ENCODE results near the gene OR1J1.

GRCh38 chr9:121771755-121772282 is 120.4 kb downstream of the DAB2IP start:
- PRO-cap, result no peak

- PRO-cap, result no peak
These were observed 120.4 kb downstream of the TTLL11 start for GRCh38 chr9:121972525-121973331.

DNA sequence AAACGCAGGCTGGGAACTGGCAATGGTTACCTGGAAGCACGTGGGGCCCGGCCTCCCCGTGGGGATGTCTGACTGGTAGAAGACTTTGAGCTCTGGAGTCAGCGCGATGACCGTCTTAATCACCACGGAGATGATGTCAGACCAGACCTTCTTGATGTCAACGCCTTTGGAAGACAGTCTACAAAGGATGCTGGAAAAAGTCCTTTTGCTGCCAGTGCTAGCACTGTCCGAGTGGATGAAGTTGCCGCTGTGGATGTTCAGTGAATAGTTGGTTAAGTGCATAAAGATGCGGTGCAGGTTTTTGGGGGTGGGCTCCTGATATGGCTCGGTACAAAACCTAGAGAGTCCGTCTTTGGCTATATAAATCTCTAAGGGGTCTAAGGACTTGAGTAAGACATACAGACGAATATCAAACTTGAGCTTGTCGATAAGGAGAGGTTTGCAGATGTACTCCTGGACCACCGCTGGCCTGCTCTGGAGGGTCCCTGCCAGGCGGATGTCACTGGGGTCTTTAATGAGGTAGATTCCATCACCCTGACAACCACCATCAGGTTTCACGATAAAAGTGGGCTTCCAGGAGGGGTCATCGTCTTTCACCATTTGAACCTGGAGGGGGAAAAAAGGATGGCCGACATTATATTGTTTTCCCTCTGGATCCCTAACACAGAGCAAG is 103.8 kb downstream of the TTLL11 start:
- PRO-cap, result no peak

GRCh38 chr9:122001249-122001485 is 91.9 kb downstream of the TTLL11 start:
- PRO-cap, result no peak

GRCh38 chr9:122107370-122107802 is 14.3 kb upstream of the TTLL11 start:
- PRO-cap, result no peak

GRCh38 chr9:122371844-122372500 is 1.1 kb downstream of the PTGS1 start:
- PRO-cap, result no peak

- PRO-cap, result no peak
These were observed at the start of gene OR1J1 for GRCh38 chr9:122477807-122478318. OR1J1 (minus strand) TSS chr9:122477926.

DNA sequence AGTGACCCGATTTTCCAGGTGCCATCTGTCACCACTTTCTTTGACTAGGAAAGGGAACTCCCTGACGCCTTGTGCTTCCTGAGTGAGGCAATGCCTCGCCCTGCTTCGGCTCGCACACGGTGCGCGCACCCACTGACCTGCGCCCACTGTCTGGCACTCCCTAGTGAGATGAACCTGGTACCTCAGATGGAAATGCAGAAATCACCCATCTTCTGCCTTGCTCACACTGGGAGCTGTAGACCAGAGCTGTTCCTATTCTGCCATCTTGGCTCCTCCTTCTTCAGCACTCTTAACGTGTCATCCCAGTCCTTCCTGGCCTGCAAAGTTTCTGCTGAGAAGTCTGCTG is 12.7 kb upstream of the OR1L8 start:
- PRO-cap, result no peak

DNA sequence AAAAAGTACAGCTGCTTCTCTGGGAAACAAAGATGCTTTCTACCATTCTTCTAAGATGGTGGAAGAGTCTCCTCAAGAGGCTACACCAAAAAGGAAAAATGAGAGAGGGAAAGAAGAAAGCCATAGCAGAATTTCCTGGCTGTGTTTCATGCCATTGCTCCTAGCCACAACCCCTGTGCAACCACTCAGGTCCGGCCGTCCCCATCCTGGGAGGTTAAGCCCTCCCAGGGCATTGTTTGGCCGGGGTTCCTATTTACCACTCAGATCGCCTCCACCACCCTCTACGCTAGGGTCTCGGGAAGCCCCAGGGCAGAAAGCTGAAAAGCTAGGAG is 778 bp downstream of the RC3H2 start:
- PRO-cap, result unidirectional peak, plus-strand start at position 263 of the sequence

GRCh38 chr9:123089532-123090181 is 56.2 kb downstream of the GPR21 start:
- PRO-cap, result no peak

GRCh38 chr9:123090182-123090697 is 56.8 kb downstream of the GPR21 start:
- PRO-cap, result no peak

DNA sequence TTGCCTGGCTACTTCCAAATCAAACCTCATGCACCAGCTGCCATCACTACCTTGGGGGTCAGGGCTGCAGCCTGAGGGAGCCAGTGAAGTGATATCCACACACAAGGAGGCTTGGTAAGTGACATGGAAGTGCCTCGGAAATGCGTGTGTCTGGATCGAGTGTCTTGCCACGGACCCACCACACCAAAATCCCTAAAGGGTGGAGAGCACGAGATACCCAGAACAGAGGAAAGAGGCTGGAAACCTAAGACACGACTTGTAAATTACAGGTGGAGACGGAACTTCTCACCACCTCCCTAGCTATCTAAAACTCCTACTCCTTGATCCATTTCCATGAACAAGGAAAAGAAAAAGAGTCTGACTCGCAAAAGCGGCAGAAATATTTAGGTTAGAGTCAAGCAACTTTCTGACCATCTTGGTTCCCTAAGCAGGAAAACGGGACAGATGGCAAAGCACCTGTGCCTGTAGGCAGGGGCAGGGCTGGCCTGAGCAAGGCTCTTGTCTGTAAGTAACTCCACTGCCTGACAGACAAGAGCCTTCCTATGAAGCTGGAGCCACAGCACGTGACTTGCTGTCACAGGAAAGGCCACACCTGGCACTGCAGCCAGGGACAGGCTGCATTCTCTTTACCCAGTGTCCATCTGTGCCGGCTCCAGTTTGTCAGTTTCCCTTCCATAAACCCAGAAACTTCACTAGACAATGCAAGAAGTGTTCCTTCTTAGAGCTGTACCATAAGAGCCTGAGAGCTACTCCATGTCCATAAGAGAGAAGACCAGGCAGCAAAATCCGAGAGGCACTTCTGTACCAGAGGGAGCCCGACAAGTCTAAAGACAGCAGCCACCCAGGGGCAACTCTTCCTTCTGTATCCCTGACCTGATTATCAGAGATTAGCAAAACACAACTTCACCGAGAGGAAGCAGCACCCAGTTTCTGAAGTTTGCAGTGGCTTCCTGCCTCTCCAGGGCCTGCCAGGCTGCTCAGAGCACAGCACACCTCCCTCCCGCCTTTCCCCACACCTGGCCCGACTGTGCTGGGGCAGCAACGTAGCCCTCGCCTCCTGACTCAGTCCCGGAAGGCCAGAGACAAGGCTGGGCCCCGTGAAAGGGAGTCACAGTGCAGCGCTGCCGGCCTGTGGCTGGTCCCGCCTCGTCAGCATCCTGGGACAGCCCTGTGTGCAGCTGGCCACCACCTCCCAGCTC is 78.0 kb downstream of the GPR21 start:
- PRO-cap, result no peak

DNA sequence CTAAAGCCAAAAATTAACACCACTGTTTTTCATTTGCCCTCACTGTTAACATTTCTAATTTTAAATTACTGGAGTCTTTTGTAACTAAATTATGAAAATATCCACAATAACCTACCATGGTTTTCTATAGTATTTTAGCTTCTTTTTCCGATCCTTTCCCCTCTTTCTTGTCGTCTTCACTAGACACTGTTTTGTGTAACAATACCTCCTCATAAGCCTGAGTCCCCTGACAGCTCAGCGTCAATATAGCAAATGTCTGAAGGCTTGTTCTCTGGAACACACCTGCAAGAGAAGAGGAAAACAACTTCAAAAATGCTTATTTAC is 84.4 kb downstream of the STRBP start:
- PRO-cap, result no peak

DNA sequence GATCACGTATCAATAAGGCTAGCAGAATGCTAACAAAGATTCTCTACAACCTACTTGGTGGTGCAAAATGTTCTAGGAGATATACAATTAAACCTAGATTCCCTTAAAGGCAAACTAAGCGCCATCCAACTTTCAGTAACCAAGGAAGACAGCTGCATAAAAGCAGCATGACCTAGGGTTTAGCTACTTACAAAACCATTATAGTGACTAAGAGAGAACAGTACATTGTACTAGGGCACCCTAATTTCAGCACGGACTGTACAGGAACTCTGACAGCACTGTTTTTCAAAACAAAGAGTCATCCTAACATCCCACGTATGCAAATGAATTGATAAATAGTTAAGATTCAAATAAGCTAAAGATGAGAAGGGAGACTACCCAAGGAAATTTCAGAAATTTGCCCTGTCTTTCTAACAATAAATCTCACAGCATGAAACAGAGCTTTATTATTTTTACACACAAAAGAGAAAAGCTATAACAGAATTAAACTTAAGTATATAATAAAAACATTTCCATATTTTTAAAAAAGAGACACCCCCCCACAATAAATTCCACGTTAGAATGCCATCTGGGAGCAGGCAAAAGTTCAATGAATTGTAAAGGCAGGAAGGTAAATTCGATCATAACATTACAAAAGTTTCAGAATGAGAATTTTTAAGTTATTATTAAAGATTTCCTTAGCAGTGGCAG is 29.9 kb downstream of the STRBP start:
- PRO-cap, result no peak

DNA sequence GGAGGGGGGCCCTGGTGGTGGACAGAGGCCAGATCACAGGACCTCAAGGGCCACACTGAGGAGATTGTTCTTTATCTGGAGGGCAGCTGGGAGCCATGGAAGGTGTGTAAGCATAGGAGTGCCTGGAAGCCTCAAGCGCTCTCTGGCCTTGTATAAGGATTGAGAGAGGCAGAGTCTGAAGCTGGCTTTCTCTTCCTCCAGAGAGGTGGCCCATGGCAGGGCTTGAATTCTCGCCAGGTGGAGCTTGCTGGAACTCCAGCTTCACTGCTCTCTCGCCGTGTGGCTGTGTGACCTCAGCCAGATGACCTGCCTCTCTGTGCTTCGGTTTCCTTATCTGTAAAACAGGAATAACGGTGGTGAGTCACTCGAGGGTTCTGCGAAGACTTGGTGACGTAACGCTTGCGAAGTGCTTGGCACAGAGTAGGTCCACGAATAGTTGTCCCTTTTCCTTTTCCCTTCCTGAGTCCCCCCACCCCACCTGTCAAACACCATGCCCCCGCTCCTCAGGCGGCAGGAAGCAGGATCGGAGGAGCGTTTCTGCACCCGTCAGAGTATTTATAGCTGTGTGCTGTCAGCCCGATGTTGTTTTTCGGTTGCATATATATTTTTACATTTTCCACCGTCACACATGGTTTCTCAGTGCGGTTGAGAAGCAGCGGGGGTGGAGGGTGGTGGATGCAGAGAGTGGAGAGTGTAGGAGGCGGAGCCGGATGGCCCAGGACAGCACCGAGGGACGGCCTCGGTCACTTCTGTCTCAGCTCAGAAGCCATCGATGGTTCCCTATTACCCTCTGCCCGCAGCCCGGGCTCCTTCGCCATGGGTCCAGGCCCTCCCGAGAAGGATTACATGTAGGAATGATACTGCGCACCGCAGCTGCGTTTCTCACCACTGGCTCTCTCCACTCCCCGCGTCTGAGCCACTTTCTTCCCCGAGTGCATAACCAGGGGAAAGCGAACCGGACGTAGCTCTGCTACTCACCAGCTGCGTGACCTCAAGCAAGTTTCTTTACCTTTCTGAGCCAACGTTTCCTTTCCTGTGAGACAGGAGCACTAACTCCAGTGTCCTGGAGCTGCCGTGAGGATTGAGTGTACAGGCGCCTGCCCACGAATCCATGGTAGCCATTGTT is 16.8 kb upstream of the CRB2 start:
- PRO-cap, result unidirectional peak, plus-strand start at position 718 of the sequence

GRCh38 chr9:123339924-123340835 is 15.8 kb upstream of the CRB2 start:
- PRO-cap, result bidirectional peak, plus-strand start at chr9:123340152, minus-strand start at chr9:123340050; unidirectional peak, minus-strand start at chr9:123340627

DNA sequence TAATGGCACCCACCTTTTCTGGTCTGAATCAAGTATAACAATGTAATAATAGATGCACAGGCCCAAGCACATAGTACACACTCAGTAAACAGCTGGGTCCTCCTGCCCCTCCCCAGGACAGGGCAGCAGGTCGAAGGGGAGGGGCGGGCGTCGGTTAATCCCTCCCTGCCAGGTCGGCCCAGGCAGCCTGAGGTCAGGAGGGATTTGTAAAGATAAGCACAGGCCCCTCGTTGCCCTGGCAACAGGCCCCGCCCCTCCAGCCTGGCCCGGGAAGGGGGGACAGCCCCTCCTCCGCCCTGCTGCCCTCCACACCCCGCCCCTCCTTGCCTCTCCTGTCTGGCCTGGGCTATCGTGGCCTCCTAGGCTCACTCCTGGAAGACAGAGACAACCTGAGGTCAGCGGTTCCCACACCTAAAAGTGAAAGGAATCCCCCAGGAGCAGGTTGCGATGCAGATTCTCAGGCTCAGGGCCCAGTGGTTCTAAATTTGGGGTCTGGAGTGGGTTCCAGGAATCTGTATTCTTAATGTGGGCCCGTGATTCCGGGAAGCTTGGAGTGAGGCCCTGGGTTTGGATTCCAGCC is 4.2 kb downstream of the CRB2 start:
- PRO-cap, result no peak

DNA sequence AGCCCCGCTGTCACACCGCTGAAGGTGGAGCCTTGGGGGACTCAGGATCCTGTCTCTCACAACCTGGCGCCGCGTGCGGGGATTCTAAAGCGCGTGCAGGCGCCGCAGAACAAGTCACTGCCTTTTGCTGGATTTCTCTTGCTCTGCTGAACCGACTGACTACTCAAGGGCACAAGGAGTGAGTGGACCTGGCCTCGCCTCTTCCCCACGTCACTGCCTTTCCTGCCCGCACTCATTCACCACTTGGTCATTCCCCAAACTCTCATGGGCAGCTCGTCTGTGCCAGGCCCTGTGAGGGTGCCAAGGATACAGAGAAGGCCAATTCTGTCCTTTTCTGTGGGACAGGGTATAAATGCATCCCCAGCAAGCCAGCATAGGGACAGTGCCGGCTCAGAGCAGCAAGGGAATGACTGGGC is 69.4 kb downstream of the CRB2 start:
- PRO-cap, result no peak

- PRO-cap, result no peak
These were observed 105.1 kb downstream of the CRB2 start for GRCh38 chr9:123461021-123461483.

GRCh38 chr9:123511993-123512229 is 155.9 kb downstream of the CRB2 start:
- PRO-cap, result no peak

Data from cardiac septum (tissue), 1 donor.